Sigmoid colon (tissue), 4 donors: ENCODE data around the genes C16orf92 and TLCD3B.

- PRO-cap, result no peak
- RAMPAGE, long total RNA, 4 experiments, result no peak in any of the 4 experiments
These were observed 186.1 kb downstream of the NPIPB11 start for GRCh38 chr16:29220287-29220999.

DNA sequence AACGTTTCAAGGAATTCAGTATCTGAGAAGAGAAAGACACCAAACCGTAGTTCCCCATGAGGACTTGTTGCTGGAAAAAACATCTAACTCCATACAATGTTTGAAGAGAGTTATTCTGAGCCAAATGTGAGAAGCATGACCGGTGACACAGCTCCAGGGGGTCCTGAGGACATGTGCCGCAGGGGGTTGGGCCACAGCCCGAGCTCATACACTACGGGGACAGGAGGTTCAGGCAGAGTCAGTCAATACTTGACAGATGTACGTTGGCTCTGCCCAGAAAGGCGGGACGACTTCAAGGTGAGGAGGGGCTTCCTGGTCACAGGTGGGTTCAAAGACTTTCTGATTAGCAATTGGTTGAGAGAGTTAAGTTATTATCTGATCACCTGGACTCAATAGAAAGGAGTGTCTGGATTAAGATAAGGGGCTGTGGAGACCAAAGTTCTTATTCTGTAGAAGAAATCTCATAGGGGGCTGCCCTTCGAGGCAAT is 143.8 kb downstream of the NPIPB11 start:
- PRO-cap, result no peak
- RAMPAGE, long total RNA, 4 experiments, result no peak in any of the 4 experiments

GRCh38 chr16:29273025-29273492 is 133.5 kb downstream of the NPIPB11 start:
- PRO-cap, result no peak
- RAMPAGE, long total RNA, 4 experiments, result start-site peak on the plus strand in 1 of 4 experiments, at chr16:29273234-29273309 at its widest, 6 reads per replicate

DNA sequence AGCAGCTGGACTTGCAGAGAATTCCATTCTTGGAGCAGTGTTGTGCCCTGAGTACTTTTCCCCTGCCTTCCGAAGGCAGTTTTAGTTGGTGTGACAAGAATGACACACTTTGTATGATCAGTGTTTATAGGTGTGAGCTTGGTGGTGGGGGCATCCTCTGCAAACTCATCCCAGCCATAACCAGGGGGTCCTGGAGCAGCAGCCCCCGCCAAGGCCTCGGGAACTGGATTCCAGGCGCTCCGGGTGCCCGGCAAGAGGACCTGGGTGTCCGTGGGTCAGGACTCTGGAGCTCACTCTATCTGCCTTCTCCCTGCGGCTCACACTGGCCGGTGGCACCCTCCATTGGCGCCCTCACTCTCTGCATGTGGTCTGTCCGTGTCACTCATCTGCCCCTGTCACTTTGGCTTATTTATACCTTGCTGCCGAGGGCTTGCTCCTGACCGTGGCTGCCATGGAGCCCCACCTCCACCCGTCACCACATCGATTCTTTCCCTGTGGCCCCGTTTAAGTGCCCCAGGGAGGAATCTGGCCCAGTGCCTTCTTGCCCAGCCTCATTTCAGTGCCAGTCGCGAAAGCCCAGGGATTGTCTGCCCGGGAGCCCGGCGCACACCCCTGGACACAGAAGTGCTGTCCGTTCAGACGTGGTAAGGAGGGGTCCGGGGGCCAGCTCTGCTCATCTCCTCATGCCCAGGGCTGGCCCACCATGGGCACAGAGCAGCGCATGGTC is 113.6 kb downstream of the NPIPB11 start:
- PRO-cap, result no peak
- RAMPAGE, long total RNA, 4 experiments, result no peak in any of the 4 experiments

DNA sequence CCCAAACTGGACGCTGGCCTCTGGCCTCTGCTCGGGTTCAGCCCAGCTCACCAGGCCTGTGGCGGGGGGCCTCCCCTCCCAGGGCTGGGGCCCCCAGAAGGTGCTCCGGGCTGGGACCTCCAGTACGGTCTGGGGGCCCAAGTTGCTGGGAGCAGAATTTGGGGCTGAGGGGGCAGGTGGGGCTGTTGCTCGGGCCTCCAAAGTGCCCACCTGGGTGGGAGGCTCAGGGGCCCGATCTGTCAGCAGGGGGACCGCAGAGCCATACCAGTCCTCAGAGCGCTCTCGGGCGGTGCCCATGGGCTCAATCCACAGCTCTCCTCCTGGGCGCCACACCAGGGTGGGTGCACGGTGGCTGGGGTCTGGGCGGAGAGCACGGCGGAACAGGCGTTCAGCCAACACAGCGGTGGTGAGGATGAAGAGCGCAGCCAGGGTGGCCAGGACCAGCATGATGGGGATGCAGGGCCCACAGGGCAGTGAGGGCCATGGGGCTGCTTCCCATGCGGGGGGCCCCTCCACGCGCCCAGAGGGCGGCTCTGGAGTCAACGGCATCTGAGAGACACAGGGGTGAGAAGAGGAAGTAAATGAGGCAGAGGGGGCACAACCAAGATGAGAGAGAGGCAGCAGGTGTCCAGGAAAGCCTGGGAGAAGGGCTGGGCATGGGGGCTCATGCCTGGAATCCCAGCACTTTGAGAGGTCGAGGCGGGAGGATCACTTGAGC is 1.2 kb downstream of the C16orf54 start:
- PRO-cap, result no peak
- RAMPAGE, long total RNA, 4 experiments, result no peak in any of the 4 experiments

GRCh38 chr16:29808189-29808469 is 1.8 kb downstream of the MAZ start:
- PRO-cap, result no peak
- RAMPAGE, long total RNA, 4 experiments, result no peak in any of the 4 experiments

GRCh38 chr16:29809960-29810366 is 2.0 kb upstream of the PRRT2 start:
- PRO-cap, result no peak
- RAMPAGE, long total RNA, 4 experiments, result no peak in any of the 4 experiments

- PRO-cap, result no peak
- RAMPAGE, long total RNA, 4 experiments, result no peak in any of the 4 experiments
These were observed 4.5 kb downstream of the CDIPT start for GRCh38 chr16:29858157-29859358.

GRCh38 chr16:29906846-29907547 is 6.7 kb downstream of the ASPHD1 start:
- PRO-cap, result no peak
- RAMPAGE, long total RNA, 4 experiments, result no peak in any of the 4 experiments

- PRO-cap, result no peak
- RAMPAGE, long total RNA, 4 experiments, result no peak in any of the 4 experiments
These were observed 3.0 kb downstream of the HIRIP3 start for GRCh38 chr16:29992318-29992904.

DNA sequence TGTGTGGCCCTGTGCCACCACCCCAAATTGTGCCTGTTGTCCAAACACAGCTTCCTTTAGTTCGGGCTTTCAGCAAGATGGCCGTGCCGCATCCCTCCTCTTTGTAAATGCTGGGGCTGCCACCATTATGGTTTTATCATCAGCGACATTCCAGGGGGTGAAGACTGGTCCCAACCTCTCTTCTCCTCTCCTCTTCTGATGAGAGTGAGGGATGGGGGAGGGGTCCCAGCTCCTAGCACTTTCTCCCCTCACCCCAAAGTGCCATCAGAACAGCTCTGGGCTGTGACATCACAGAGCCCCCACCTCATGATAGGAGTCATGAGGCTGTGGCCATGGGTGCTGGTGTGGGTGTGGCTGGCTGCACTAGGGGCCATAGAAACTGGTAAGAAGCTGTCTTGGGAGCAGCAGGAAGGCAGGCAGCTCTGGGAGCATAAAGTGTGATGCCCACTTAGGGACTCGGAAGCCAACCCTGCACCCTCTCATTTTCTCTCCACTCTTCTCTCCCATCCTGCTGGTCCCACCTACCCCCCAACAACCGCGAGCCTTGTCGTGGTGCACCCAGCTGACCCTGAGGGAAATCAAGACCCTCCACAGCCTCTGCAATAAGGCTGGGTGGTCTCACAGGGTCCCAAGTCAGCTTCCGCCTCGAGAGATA is at the start of gene C16orf92:
Gene C16orf92, plus strand, starts transcription at position 176 of the 655 bp plus-strand sequence.
- PRO-cap, result no peak
- RAMPAGE, long total RNA, 4 experiments, result no peak in any of the 4 experiments

DNA sequence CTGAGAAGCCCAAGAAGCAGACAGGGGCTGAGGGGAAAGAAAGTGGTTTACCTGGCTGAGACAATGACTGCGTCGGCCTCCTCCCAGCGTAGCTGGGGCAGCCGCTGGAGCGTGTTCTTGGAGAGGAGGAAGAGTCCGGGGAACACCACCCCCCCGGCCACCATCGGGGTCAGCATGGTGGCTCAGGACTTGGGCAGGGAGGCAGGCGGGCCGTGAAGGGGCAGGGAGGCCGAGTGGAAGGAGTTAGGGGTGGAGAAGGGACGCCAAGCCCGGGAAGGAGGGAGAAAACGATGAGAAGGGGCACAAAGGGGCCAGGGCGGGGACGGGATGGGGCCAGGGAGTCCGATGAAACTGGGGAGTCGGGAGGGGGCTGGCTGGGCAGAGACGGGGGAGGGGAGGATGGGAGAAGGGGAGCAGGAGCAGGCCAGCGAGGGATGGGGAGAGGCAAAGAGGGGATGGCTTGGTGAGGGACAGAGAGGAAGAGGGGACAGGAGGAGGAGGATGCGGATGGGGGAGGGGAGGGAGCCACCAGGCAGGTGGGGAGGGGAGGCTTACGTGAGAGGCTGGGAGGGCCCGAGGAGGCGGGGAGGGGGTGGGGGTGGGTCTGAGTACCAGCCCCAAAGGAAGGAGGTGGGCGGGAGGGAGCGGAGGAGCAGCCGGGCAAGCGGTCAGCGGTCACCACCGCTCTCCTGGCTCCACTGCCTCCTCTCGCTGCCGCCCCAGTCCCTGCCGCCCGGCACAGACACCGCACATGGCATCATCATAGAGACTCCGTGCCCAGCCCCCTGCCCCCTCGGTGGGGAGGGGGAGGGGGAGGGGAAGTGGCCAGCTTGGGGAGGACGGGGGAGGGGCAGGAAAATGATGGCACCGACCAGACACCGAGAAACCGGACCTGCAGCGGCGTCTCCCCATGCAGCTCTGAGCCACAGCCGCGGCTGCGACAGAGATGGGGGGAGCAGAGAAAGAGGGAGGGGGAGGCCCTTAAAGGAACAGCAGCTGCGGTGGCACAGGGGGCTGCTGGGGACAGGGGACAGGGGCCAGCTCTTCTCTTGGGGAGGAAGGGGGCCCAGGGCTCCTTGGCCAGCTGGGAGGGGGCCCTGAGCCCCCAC is at the start of gene TLCD3B:
Gene TLCD3B, minus strand, starts transcription at position 920 of the 1,109 bp plus-strand sequence.
- PRO-cap, result no peak
- RAMPAGE, long total RNA, 4 experiments, result no peak in any of the 4 experiments

DNA sequence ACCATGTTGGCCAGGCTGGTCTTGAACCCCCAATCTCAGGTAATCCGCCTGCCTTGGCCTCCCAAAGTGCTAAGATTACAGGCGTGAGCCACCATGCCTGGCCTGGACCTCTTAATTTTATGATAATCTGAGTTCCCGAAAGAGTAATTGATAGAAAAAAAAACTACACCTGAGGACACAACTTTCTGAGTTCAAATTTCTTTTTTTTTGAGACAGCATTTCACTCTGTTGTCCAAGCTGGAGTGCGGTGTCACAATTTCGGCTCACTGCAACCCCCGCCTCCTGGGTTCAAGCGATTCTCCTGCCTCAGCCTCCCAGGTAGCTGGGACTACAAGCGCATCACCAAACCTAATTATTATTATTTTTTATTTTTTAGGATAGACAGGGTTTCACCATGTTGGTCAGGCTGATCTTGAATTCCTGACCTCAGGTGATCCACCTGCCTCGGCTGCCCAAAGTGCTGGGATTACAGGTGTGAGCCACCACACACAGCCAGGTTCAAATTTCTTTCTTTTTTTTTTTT is 2.7 kb upstream of the PPP4C start:
- PRO-cap, result no peak
- RAMPAGE, long total RNA, 4 experiments, result no peak in any of the 4 experiments

DNA sequence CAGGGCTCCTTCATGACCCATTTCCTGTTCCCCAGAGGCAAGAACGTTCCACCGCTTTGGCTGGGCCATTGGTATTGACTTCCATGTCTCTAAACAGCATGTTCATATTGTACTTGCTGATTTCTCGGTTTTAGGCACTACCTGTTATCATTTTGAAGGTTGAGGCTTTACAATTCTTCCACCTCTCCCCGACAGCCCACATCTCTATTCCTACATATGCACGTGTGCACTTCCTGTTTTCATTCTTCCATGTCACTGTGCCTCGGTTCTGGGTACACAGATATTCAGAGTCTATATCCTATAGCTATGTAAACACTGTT is 16.7 kb upstream of the MAPK3 start:
- PRO-cap, result no peak
- RAMPAGE, long total RNA, 4 experiments, result no peak in any of the 4 experiments

GRCh38 chr16:30186464-30187704 is 3.5 kb downstream of the CORO1A start:
- PRO-cap, result no peak
- RAMPAGE, long total RNA, 4 experiments, result no peak in any of the 4 experiments

GRCh38 chr16:30350503-30351810 is 4.2 kb downstream of the CD2BP2 start:
- PRO-cap, result no peak
- RAMPAGE, long total RNA, 4 experiments, result no peak in any of the 4 experiments

DNA sequence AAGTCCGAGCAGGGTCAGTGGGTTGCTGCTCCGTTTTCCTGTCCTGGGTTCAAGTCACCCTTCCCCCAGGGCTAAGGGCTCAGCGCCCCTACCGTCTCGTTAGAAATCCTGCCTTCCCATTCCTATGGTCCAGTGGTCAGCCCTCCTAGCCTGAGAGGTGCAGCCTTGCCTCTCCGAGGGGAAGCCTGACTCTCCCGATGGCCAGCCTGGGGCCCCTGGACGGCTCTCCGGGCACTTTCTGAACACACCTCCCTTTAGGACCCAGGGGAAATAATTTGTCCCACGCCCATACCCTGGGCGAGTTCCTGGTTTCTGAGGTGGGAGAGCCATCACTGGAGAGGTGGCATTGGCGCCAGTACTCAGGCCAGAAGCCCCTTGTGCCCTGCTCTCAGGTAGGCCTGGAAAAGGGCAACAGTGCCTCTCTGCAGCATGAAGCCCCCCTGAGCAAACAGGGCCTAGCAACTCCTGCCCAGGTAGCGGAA is 541 bp upstream of the CD2BP2 start:
- PRO-cap, result no peak
- RAMPAGE, long total RNA, 4 experiments, result start-site peak on the plus strand in 2 of 4 experiments, centred at positions 304 to 313 of the sequence, 16 reads per replicate

GRCh38 chr16:30394516-30395170 is 577 bp upstream of the ZNF48 start:
- PRO-cap, result no peak
- RAMPAGE, long total RNA, 4 experiments, result no peak in any of the 4 experiments

DNA sequence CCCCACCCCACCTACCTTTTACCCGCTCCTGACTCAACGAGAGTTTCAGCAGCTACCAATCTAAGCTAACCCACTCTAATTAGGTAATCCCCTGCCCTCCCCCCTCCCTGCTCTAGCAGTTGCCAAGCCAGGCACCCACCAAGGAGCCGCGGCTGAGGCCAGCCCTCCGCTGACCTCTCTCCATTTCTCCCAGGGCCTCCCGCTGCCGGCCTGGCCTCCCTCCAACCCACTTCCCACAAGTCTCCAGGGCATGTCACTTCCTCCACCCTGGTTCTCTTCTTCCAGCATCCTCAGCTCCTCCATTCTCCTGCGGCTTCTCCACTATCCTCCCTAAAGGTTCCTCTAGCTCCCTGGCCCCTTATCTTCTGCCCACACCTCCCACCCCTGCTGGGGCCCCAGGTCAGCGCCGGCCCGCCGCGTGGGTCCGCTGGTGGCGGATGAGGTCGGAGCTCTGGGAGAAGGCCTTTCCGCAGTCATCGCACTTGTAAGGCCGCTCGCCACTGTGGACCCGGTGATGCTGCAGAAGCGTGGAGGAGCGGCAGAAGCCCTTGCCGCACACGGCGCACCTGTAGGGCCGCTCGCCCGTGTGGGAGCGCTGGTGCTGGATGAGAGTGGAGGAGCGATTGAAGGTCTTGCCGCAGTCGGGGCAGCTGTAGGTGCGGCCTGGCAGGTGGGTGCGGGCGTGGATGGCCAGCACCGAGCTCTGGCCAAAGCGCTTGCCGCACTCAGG is 2.1 kb downstream of the ZNF768 start:
- PRO-cap, result no peak
- RAMPAGE, long total RNA, 4 experiments, result no peak in any of the 4 experiments

DNA sequence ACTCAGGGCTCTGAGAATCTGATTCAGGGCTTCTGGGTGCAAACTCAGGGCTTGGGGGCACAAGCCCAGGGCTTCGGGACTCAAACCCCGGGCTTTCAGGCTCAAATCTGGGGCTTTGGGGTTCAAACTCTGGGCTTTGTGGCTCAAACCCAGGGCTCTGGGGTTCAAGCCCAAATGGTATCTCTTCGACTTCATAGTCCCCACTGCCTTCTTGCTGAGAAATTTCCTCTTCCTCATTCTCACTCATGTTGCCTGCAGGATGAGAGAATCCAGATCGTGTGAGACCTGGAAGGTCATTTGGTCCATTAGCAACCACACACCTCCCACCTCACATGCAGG is 597 bp downstream of the ZNF768 start:
- PRO-cap, result no peak
- RAMPAGE, long total RNA, 4 experiments, result no peak in any of the 4 experiments